Skin of body (tissue), 2 donors: Measurements from ENCODE around the genes ENO4, RAB11FIP2 and FAM204A.

- RAMPAGE, long total RNA, result no peak
These were observed 303 bp downstream of the ATRNL1 start for GRCh38 chr10:115093496-115093840.

DNA sequence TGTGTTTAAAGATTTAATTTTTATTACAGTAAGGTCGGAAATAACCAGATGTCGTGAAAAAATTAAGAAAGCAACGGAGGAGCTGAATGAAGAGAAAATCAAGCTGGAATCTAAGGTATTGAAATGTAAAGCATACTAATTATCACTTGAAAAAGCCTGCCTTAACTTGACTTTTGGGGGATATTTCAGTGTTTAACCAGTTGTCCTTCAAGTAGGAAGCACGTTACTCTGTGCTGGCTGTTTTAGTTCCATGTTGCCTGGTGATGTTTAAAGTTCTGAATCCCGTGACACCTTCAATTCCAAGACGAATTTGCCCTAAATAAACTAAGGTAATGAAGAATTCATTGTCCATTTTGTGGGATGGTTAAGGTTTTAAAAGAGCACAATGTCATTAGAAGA is 1.0 kb downstream of the CCDC172 start:
- RAMPAGE, long total RNA, result no peak

DNA sequence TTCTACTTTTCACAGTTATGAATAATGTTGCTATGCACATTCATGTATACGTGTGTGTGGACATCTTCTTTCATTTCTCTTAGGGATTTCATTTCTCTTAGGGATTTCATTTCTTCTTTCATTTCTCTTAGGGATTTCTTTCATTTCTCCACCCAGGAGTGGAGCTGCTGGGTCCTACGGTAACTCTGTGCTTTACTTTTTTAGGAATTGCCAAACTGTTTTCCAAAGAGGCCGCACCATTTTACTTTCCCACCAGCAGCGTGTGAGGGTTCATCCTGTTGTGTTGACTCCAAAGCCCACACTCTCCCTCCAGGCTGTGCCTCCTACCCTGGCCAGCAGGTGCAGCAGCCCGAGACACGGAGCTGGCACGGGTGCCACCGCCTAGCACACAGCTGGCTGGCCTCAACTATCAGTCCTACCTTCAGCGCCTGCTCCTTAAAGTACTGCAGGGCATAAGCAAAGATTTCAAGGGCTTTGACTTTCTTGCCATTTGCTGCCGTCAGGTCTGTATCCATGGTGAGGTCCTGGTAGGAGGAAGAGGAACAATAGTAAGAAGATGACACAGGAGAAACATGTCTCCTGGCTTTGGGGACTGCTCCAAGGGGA is 28.6 kb upstream of the C10orf82 start:
- RAMPAGE, long total RNA, result no peak

- RAMPAGE, long total RNA, result no peak
These were observed 11.0 kb upstream of the ENO4 start for GRCh38 chr10:116838223-116838770.

GRCh38 chr10:116849343-116850066 is at the start of gene ENO4:
Gene ENO4 (plus strand): TSS chr10:116849499.
- RAMPAGE, long total RNA, result no peak

- RAMPAGE, long total RNA, result no peak
These were observed 724 bp downstream of the SLC18A2 start for GRCh38 chr10:117241543-117242132.

- RAMPAGE, long total RNA, result no peak
These were observed 17.1 kb downstream of the PDZD8 start for GRCh38 chr10:117358073-117358618.

DNA sequence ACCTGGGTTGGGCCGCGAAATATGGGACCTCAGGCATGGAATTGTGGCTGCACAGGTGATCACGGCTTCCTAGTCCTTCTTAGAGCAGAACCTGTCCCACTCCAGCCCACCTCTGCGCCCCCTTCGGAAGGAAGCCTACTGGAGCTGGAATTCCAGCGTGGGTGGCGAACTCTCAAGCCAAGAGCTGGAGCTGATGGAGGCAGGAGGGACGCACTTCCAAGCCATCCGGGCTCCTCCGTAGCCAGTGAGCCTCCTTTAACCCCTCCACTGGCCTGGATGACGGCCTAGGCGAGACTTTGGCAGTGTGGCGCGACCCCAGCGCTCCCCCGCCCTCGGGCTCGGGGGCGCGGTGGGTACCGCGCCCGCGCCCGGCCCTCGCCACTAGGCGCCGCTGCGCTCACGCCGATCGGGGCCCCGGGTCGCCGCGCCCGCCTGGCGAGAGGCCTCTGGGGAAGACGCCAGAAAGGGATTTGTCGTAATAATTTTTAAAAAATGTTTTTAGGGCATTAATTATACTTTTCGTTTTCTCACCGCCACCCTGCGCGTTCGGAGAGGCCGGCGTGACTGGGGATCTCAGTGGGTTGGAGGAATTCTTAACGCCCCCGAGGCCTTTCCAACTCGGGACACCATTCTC is 5.1 kb upstream of the EMX2 start:
- RAMPAGE, long total RNA, result no peak

GRCh38 chr10:117538003-117538617 is 4.4 kb upstream of the EMX2 start:
- RAMPAGE, long total RNA, result no peak

DNA sequence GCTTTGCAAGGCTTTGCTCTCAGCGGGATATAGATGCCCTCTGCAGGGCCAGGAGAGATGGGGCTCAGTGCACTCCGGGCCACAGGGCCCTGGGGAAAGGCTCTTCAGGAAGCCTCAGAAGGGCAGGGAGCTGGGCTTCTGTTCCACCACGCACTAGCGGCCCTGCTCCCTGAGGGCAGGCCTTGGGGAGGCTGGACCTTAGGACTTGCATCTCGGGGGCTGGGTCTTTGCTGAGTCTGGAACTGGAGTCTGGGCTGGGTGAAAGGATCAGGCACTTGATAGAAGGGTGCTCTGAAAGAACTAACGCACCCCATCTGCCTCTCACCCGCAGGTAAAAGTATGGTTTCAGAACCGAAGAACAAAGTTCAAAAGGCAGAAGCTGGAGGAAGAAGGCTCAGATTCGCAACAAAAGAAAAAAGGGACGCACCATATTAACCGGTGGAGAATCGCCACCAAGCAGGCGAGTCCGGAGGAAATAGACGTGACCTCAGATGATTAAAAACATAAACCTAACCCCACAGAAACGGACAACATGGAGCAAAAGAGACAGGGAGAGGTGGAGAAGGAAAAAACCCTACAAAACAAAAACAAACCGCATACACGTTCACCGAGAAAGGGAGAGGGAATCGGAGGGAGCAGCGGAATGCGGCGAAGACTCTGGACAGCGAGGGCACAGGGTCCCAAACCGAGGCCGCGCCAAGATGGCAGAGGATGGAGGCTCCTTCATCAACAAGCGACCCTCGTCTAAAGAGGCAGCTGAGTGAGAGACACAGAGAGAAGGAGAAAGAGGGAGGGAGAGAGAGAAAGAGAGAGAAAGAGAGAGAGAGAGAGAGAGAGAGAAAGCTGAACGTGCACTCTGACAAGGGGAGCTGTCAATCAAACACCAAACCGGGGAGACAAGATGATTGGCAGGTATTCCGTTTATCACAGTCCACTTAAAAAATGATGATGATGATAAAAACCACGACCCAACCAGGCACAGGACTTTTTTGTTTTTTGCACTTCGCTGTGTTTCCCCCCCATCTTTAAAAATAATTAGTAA is 5.5 kb downstream of the EMX2 start:
- RAMPAGE, long total RNA, result no peak

GRCh38 chr10:117736549-117737138 is 194.1 kb downstream of the EMX2 start:
- RAMPAGE, long total RNA, result no peak

GRCh38 chr10:118045557-118046533 is 896 bp downstream of the RAB11FIP2 start:
- RAMPAGE, long total RNA, result no peak

GRCh38 chr10:118046534-118047175 is at the start of gene RAB11FIP2:
Gene RAB11FIP2 (minus strand): TSS chr10:118046941.
- RAMPAGE, long total RNA, result no peak

- RAMPAGE, long total RNA, result start-site peak on the minus strand at chr10:118342276-118342331, 1,524 and 170 reads in 2 replicates
These were observed at the start of gene FAM204A for GRCh38 chr10:118341322-118342653. Gene FAM204A (minus strand): TSS chr10:118342324.

DNA sequence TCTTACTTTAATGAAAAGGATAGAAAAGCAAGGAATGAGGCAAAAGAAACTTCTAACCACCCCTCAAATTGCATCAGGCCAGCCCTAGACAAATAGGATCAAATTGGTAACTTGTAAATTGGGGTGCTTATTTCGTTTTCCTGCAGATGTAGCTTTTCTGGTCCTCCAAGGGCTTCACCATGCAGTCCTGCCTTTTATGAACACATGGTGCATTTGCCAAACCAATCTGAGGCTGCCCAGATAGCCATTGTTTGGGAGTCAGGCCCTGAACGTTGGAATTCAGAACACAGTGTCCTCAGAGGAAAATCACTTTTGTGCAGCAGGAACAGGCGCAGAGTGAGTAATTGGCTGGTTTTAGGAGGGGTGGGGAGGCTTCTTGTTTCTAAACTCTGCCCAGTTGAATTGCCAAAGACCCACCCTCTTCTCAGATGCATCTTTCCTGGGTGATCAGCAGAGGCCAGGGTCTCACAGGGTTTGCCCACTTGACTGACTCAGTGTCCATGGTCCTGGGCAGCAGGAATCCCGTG is 24.5 kb downstream of the PRLHR start:
- RAMPAGE, long total RNA, result no peak

DNA sequence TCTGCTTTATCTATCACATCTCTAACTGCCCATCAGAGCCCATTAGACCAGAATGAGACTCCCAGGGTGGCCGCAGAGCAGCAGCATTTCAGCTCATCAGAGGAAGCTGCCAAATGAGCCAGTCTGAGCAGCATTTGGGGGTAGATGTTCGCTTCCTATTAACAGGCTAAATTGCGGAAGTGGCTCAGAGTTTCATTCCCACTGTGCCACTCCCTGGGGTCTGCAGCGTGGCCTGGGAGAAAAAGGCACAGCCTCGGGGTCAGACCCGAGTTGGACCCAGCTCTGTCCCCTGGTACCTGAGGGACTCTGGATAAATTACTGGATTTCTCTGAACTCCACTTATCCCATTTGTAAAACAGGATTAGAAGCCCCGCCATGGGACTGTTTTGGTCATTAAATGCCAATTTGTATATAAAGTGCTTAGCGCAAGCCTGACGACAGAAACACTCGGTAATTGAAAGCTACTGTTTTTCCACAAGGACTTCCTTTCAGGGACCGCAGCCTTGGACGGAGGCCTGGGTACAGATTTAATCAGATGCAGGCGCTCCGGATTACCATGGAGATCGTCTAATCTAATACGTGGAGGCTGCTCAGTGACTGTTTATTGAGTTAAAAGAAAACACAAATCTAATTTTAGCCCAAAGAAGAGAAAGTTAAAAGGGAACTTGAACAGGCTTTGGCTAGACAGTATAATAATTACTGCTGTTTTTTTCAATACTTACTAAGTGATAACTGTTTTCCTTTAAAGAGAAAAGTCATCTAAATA is 73.8 kb upstream of the PRLHR start:
- RAMPAGE, long total RNA, result no peak

- RAMPAGE, long total RNA, result no peak
These were observed 78.0 kb upstream of the PRLHR start for GRCh38 chr10:118673315-118673947.

DNA sequence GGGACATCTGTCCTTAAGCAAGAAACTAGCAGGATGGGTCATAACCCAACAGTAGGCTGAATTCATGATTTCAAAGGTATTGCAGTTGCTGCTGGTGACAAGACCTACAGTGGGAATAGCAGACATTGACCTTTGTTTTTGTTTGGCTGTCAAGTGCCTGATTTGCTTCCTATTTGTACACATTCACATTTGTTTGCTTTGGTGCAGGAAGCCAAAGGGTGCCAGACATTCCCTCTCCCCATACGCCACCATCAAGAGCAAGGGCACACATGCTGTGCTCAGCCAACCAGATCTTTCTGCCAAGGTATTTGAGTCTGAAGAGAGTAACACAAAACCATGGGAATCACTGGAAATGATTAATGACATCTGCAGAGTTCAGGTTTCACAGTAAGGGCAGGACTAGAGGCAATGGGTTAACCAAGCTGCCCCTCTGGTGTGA is 8.8 kb upstream of the CACUL1 start:
- RAMPAGE, long total RNA, result no peak

GRCh38 chr10:119006728-119007083 is 22.8 kb upstream of the NANOS1 start:
- RAMPAGE, long total RNA, result no peak

GRCh38 chr10:119057741-119058859 is 22.5 kb downstream of the EIF3A start:
- RAMPAGE, long total RNA, result no peak